Left lung (tissue), 1 donor: ENCODE data around the gene ABHD17A.

- PRO-cap = no peak
These were observed 4.3 kb downstream of the GAMT start for GRCh38 chr19:1396839-1397692.

GRCh38 chr19:1411330-1412465, 4.3 kb downstream of the DAZAP1 start:
- PRO-cap = unidirectional peak, minus-strand start at chr19:1411865

- PRO-cap = no peak
These were observed 13.6 kb upstream of the RPS15 start for GRCh38 chr19:1424632-1424916.

DNA sequence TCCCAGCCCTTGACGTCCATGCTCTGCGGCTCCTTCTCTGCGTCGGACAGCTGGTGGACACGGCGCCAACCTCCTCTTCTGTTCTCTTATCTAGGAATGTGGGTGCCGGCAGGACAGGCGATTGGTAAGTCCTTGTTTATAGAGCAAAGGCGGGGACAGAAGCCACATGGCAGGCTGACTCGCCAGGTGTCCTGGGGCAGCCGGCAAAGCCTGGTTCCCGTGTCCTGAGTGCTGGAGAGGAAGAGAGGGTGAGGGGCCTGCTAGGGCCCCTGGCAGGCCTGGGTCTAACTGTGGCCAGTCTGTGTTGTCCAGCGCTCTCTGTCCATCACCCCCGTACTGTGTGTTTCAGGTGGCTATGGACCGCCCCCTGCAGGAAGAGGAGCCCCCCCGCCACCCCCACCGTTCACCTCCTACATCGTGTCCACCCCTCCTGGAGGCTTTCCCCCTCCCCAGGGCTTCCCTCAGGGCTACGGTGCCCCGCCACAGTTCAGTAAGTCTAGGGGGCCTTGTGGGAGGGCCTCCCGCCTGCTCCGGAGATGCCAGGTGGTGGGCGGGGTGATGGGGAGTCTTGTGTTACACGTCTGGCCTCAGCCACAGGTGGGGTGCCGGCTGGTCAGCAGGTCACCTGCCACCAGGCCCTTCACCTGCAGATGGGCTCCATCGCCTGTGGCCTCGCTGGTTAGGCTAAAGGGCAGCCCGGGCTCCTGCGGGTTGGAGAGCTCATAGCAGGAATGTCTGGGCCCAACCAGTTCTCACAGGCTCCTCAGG, 8.1 kb upstream of the RPS15 start:
- PRO-cap = no peak

- PRO-cap = no peak
These were observed 1.4 kb downstream of the APC2 start for GRCh38 chr19:1451177-1451866.

DNA sequence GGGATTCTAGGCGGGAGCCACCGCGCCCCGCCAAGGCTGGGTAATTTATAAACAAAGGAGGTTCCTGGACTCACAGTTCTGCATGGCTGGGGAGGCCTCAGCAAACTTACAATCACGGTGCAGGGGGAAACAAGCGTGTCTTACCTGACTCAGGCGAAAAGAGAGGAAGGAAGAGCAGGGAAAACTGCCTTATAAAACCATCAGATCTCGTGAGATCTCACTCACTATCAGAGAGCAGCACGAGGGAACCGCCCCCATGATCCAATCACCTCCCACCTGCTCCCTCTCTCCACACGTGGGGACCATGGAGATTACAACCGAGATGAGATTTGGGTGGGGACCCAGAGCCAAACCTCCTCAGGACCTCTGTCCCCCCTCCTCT, 20.8 kb downstream of the MEX3D start:
- PRO-cap = no peak

GRCh38 chr19:1554620-1555563, 13.2 kb downstream of the MEX3D start:
- PRO-cap = no peak

DNA sequence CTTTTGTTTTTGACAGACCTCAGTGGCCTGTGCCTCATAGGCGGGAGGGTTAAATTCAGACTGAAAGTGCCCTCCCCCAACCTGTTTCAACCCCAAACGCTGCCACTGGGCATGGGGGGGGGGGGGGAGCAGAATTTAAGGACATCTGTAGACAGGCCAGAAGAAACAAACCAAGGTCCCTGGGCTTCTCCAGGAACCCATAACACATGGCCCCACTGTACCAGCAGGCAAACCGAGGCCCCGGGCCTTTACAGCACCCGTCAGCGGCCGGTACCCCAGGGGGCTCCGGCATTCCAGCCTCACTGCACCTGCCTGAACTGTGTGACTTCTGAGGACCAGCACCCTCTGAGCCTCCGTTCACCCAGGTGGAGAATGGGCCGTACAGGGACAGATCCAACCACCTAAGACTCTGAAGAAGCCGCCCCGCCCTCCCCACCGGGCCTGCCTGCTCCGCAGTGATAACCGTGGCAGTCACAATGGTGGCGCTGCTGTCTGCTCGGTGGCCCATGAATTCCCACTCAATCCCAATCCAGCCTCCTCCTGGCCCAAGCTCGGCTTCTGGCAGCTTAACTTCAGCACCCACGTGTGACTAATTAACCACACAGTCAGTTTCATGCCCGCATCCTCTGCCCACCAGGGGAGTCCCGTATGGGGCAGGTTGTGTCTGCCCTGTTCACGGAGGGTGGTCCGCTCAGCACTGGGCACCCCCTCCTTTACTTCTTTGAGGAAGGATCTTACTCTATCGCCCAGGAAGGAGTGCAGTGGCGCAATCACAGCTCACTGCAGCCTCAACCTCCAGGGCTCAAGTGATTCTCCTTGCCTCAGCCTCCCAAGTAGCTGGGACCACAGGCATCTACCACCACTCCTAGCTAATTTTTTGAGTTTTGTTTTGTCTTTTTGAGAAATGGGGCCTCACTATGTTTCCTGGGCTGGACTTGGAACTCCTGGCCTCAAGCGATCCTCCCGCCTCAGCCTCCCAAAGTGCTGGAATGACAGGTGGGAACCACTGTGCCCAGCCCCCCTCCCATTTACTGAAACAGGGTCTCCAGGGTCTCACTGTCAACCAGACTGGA, 3.4 kb downstream of the TCF3 start:
- PRO-cap = no peak

DNA sequence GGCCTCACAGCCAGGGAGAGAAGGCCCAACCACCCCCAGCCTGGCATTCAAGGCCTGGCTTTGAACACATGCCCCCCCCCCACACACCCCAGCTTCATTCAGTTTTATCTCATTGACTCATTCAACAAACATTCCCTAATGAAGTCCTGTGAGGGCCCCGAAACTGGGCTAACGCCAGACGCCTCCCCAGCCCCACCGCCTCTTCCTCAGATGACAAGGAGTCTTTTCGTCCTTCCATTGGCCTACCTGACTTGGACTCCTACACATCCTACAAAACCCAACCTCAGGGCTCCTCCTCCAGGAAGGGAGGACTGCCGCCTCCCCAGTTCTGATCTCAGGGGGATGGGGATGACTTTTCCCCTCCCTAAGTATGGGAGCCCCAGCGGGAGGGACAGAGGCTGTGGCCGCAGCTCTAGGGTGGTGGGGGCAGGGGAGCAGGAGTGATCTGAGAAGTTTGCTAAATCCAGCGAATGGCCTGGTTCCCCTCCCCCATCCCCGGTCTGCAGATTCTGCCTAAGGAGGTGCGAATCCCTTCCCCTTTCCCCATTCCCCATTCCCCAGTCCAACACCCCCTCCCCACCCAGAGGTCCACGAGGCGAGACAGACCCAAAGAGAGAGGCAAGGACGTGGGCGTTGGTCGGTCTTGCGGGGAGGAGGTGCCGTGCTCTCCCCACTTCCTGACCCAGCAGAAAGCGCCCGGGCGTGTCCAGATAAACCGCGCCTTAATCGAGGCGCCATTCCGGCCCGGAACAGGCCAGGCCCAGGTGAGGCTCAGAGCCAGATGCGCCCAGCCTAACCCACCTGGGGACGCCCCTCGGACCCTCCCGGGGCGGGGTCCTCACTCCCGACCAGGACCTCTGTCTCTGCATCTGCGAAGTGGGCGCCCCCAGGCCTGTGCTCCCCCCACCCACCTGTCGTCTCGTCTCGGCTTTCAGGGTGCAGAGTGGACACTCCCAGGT, 5.4 kb upstream of the ONECUT3 start:
- PRO-cap = no peak

DNA sequence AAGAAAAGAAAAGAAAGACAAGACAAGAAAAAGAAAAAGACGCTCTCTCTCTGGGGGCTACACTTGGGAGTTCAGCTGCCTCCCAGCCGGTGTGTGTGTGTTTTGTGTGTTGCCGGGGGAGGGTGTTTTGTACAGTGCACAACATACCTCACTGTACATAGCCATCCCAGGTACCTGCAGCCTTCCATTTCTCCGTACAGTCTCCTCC, 16.6 kb downstream of the ATP8B3 start:
- PRO-cap = no peak

GRCh38 chr19:1857921-1858398, 5.4 kb downstream of the KLF16 start:
- PRO-cap = no peak

- PRO-cap = no peak
These were observed 2.7 kb downstream of the KLF16 start for GRCh38 chr19:1860742-1861088.

DNA sequence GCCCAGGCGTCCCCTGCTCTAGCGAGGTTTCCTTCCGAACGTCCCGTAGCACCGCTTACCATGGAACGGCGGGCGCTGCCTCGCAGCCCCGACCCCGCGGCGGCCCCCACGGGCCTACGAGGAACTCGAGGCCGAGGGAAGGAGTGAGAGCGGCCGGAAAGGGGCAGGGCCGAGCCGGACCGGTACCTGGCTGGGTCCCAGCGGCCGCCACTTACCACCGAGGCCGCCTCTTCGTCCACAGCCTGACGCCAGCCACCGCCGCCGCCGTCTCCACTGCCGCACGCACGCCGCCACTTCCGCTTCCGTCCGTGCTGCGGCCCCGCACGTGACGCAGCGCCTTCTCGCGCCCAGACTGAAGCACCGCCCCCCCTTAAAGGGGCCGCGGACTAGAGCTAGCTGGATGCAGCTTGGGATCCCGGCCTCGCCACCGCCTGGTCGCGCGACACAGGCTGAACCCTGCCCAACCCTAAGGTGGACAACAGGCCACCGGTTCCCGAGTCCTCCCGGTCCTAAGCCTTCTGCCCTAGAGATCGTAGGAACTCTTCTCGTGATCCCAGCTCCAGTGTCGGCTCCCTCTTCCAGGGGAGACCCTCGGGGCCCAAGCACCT, 9.3 kb downstream of the ABHD17A start:
- PRO-cap = bidirectional peak, plus-strand start at position 373 of the sequence, minus-strand start at position 275 of the sequence

GRCh38 chr19:1876503-1877097, 8.7 kb downstream of the ABHD17A start:
- PRO-cap = no peak

DNA sequence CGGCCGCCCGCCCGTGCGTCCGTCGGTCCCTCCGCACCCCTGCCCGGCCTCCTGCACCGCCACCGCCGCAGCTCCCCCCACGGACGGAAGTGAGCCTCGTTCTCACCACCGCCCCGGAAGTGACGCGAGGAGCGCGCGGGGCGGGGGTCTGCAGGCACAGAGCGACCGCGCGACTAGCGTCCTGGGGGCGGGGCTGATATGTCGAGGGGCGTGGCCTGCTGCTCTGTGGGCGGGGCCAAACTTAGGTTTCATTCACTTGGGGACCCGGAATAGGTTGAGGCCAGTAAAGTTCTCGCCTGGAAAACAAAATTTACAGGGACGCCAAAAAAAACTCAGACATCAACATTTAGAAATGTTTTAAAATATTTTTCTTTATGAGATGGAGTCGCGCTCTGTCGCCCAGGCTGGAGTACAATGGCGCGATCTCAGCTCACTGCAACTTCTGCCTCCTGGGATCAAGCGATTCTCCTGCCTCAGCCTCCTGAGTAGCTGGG, at the start of gene ABHD17A:
ABHD17A (minus strand) TSS at position 98 of the 494 bp plus-strand sequence.
- PRO-cap = bidirectional peak, plus-strand start at position 255 of the sequence, minus-strand start at position 91 of the sequence

DNA sequence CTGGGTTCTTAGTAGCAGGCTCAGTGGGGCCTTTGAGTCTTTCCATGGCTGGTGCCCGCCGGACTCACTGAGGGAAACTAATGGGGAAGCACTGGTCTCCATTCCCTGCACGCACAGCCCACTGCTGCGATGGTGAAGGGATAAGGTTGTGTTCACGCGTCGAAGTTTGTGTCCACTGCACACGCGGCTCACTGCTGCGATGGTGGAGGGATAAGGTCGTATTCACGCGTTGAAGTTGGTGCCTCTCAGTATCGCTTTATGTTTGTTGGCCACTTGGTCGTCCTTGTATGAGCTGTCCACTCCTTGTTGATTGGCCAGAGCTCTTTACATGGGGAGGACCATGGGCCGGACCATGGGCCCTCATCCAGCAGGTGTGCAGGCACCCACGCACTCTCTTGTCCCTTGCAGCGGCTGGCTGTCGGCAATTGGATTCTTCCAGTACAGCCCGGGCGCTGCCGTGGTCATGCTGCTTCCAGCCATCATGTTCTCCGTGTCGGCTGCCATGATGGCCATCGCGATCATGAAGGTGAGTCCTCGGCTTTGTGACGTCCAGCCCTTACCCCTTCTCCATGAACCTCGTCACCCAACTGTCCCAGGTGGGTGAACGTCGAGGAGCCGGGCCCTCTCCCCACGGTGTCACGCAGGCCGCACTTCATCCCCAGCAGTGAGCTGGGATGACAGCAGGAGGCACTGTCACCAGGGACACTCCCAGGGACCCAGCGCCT, 17.6 kb downstream of the ADAT3 start:
- PRO-cap = no peak

GRCh38 chr19:1957381-1958019, 16.5 kb downstream of the CSNK1G2 start:
- PRO-cap = no peak

- PRO-cap = no peak
These were observed 17.7 kb downstream of the CSNK1G2 start for GRCh38 chr19:1958782-1959056.

DNA sequence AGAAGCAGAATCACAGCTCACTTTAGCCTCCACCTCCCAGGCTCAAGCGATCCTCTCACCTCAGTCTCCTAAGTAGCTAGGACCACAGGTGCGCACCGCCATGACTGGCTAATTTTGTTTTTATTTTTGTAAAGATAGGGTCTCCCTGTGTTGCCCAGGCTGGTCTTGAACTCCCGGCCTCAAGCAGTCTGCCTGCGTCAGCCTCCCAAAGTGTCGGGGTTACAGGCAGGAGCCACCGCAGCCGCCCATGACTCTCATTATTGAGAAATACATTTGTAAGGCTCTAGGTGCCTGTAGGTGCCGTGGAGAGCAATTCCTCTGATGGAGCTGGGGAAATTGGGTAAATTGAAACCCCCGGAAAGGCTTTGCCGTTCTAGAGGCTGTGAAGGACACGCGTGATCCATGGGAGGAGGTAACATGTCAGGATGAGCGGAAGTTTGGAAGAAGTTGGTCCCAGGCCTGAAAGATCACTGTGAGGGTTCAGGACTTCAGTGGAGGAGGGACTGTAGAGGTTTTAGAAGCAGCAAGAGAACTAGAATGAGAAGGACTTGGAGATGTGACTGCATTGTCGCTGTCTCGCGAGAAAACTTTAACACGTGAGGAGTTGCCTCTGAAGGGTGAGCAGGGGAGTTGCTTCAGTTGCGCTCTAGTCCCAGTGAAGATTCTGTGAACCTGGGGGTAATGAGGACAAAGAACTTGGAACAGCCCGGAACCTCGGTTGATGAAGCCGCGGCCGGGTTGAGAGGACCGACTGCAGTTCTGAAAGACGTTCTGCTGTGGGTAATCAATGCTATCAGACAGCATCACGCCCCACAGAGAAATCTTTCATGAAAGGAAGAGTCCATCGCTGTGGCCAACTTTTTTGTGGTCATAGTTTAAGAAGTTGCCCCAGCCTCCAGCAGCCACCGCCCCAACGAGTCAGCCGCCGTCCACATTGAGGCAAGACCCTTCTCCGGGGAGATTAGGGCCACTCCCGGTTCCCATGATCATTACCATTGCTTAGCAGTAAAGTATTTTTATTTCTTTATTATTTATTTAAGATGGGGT, 25.2 kb downstream of the CSNK1G2 start:
- PRO-cap = no peak

DNA sequence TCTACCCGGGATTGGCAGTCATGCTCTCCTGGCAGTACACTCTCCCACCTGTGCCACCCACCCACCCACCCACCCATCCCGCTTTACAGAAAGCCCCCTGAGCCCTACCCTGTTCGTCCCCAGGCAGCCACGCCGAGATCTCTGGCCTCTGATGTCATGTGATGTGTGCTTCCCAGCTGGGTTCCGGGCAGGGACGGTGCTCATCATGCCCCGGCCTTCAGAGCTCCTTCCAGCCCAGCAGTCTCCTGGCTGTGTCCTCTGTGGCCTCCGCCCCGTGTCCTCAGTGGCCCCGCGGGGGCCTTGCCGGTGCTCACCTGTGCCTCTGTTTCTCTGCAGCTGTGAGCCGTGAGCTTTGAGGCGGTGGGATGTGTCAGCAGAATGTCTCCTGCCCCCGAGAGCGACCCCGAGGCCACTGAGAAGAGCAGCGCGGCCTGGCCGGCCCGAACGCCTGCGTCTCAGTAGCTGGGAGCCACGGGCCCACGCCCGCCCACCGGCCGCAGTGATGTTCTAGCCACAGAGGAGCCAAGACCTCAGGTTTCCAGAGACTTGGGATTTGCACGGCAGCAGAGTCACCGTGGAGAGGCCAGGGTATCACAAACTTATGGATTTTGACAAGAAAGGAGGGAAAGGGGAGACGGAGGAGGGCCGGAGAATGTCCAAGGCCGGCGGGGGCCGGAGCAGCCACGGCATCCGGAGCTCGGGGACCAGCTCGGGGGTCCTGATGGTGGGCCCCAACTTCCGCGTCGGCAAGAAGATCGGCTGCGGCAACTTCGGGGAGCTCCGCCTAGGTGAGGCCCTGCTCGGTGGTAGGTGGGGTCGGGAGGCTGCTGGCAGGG, 28.4 kb downstream of the CSNK1G2 start:
- PRO-cap = no peak